Skeletal muscle cell (primary cell): ENCODE results near the gene LITAF.

GRCh38 chr16:11313123-11313757 is 32.0 kb upstream of the RMI2 start:
- RRBS = no CpG with 5 or more reads among the region's 7 CpGs

GRCh38 chr16:11359318-11359997 is 14.2 kb downstream of the RMI2 start:
- RRBS = no CpG with 5 or more reads among the region's 8 CpGs

DNA sequence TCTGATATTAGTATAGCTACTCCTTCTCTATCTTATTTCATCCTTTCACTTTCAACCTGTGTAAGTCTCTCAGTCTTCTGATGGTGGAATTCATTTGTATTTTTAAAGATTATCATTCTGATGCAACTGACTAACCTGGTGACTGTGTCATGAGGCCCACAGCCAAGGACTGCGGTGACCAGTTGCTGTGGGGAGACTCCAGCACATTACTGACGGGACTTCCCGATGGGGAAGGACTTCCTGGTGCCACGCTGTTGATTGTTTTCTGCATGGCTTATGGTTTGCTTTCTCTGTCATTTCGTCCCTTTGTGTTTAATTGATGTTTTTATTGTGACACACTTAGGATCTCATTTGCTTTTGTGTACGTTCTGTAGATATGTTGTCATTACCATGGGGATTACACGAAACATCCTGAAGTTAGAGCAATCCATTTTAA is 34.2 kb downstream of the RMI2 start:
- RRBS = no CpG with 5 or more reads among the region's 7 CpGs

- RRBS = no CpG with 5 or more reads among the region's 2 CpGs
These were observed 31.8 kb downstream of the ENSG00000188897 start for GRCh38 chr16:11495290-11495545.

DNA sequence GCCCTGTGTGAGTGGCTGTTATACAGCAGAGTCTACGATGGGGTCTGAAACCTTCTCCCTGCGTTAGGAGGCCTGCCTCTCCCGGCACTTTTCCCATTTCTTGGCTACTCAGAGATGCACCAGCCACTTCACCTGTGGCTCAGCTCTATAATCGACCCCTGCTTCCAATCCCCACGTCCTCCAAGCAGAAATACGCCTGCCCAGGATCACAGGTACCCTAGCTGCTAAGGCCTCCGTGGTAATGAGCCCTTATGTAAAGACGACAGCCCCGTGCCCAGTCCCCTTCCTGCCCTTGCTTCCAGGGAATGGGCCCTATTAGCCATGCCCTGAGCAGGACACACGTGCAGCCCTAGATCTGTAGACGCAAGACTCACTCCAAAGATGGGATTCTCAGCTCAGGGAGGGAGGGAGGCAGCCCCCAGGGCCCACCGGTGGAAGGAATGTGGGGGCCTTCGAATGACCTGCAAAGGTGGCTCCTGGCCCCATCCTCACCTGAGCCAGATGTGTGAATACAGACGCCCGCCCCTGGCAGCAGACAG is 11.7 kb upstream of the ENSG00000188897 start:
- RRBS = no CpG with 5 or more reads among the region's 15 CpGs

DNA sequence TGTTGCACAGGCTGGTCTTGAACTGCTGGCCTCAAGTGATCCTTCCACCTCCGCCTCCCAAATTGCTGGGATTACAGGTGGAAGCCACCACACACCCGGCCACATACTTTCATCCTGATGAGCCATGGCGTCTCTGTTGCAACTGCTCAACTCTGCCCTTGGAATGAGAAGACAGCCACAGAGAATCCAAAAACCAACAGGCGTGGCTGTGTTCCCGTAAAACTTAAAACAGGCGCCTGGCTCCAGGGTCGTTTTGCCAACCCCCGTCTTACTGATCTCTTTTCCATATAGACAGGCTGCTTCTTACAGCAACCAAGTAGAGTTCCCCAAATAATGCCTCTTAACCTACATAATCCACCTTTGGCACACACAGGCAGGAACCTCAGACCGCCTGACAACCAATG is 23.7 kb upstream of the ENSG00000188897 start:
- RRBS = no CpG with 5 or more reads among the region's 9 CpGs

- RRBS = no CpG with 5 or more reads among the region's 13 CpGs
These were observed 29.8 kb downstream of the LITAF start for GRCh38 chr16:11556594-11557703.

DNA sequence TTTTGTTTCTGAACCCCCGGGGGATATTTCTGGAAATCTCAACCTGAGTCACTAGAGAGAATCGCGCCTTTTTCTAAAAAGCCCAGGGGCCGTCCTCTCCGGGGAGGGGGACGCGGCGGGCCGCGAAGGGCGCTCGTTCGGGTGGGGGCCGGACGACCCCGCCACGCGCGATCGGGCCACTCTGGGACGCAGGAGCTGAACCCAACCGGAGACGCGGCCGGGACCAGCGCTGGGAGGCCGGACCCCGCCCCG is 339 bp downstream of the LITAF start:
- RRBS = 2% methylated on average over 20 of the region's 29 CpGs

DNA sequence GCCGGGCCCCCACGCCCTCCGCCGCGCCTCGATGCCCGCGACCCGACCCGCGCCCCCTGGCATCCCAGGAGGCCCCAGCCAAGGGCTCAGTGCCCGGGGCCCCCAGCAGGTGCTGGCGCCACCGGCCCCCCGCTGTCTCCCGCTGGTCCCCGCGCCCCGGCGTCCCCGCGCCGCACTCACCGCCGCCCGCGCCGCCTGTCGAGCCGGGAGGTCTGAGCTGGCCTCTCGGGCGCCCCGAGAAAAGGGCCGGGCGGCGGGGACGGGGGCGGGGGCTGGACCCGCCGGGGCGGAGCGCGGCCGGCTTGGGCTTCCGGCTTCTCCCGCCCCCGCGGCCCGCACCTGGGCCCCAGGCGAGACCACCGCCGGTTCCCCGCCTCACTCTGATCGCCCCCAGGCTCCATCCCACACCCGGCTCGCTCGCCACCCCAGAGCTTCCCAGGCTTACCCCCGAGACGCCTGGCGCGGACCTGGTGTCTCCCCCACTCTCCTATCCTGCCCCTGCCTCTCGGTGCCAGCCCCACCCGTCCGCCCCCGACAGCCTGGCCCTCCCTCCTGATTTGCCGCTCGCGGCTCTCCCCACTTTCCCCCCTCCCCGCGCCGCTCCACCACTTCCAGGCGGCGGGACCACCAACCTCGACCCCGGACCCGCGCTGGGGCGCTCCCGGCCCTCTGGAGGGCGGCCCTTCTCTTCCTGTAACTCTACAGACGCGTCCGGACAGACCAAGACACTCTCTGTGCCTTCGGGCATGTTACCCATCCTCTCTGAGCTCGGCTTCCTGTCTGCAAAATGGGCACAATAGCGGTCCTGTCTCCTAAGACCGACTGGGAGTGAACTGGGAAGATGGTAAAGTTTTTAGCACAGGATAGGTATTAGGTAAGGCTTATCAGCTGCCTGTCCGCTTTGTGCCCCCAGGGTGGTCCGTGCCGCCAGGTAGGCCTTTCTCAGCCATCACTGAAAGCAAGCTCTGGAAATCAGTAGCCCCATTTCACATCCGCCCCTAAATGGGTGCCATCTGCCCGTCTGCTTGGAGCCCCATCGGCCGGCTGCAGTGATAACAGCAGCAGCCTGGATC is at the start of gene LITAF:
LITAF (minus strand) TSS at position 214 of the 1,073 bp plus-strand sequence.
- RRBS = 2% methylated on average over 40 of the region's 94 CpGs

DNA sequence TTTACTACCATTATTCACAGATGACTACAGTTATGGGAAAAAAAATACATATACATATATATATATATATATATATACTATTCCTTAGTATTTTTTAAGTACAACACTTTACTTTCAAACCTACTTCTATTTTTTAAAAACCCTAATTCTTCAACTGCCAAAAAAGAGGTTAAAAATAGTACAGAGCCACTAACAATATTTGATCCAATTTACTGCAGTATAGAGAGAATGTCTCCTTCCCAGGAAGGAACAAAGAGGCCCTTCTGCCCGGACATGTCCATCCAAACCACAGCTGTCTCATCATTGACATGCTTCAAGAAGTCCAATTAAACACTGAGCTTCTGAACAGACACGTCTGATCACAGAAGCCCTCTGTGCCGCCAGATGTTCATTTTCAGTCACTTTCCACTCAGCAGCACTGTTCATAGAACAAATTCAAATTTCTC is 15.4 kb downstream of the ZC3H7A start:
- RRBS = no CpG with 5 or more reads among the region's 3 CpGs

GRCh38 chr16:11793482-11794265 is 3.4 kb downstream of the ZC3H7A start:
- RRBS = no CpG with 5 or more reads among the region's 7 CpGs

GRCh38 chr16:11871738-11872883 is 20.8 kb upstream of the RSL1D1 start:
- RRBS = no CpG with 5 or more reads among the region's 6 CpGs

DNA sequence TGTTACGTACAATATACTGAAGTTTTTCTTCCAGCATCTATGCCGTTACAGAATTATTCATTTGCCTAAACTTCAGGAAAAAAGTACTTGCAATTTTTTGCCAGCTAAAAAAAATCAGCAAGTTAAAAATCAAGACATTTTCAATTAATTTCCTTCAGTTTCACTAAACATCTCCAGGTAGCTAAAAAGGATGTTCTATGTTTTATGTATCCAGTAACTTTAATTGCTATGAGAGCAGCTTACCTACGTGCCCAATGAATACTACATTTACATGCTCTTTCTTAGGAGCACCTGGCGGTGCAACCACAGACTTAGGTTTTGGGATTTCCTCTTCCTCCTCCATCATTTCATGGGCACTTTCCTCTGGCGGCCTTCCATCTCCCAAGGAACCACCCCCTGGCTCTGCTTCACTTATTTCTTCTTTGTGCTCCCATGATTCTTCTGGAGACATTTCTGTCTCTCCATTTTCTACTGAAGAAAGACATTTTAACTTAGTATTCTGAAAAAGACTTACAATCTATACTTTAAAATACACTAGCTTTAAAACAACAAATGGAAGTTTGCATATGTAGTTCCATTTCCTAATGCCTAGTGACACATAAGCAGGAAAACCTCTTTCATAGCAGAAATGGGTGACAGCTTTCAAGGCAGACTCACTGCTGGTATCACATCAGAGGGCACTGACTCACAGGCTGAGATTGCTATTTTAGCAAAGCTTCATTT is 19.3 kb downstream of the GSPT1 start:
- RRBS = no CpG with 5 or more reads among the region's 5 CpGs

DNA sequence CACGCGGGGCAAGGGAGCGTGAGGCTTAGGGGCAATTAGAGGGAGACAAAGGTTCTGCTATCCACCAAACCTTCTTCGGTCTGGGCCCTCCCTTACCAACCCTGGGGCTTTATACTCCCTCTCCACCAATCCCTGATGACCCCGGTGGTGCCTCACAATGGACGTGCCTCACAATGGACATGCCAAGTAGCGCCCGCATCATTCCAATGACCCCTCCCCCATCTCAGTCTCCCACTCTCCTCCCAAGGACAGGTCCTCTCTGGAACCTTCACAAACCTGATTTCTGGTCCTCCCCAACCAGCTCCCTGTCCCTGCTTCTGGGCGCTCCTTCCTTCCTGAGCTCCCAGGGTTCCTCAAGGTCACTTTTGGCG is 298 bp downstream of the NPIPB2 start:
- RRBS = no CpG with 5 or more reads among the region's 10 CpGs

- RRBS = no CpG with 5 or more reads among the region's 11 CpGs
These were observed 1.1 kb downstream of the SNX29 start for GRCh38 chr16:11977449-11978145.

GRCh38 chr16:12038486-12039087 is 62.1 kb downstream of the SNX29 start:
- RRBS = no CpG with 5 or more reads among the region's 16 CpGs

DNA sequence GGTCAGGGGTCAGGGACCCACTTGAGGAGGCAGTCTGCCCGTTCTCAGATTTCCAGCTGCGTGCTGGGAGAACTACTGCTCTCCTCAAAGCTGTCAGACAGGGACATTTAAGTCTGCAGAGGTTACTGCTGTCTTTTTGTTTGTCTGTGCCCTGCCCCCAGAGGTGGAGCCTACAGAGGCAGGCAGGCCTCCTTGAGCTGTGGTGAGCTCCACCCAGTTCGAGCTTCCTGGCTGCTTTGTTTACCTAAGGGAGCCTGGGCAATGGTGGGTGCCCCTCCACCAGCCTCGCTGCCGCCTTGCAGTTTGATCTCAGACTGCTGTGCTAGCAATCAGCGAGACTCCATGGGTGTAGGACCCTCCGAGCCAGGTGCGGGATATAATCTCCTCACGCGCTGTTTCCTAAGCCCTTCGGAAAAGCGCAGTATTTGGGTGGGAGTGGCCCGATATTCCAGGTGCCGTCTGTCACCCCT is 99.1 kb downstream of the SNX29 start:
- RRBS = no CpG with 5 or more reads among the region's 14 CpGs

DNA sequence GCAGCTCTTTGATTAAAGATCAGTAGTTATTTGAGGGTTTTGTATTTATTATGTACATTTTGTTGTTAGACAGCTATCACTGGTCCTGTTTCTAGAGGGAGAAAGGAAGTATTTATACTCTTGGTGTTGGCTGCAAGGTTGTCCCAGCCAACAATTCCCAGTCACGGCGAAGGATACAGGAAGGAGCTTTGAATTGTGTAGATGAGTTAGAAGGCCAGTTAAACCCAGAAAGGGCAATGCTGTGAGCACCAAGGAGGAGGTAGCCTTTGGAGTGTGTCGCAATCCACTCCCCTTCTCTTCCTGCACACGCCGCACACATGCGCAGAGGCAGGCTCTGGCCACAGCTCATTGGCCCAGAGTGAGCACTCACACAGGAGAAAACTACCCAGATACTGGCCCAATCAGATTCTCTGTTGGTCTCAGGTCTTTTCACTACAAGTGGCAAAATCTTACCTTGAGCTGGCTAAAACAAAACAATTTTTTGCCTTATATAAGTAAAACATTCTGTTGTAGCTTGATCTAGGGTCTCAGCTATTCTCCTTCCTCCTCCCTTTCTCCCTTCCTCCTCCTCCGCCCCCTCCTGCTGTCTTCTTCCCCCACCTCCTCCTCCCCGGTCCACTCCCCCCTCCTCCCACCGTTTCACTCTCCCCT is 345.1 kb downstream of the CPPED1 start:
- RRBS = no CpG with 5 or more reads among the region's 9 CpGs

DNA sequence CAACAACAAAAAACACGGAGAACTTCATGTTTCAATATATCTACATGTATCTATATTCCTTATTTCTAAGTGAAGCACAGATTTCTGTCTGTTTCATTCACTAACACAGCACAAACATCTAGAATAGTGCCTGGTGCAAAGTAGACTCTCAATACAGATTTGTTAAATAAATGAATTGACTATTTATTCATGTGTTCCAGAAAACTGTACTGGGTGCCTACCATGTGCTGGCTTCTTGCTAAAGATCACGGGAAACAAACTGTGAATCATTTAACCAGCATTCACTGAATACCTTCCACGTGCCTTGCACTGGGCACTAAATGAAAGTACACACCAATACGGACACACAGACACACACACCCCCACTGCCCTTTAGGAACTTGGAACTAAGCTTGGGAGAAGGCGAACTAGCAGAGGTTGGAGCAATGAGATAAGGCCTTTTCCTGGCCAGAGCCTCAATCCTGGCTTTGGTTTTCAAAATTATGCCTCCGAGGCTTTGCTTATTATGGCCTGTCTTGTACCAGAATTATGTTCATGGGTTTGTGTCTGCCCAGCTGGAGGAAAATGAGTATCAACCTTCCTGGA is 32.5 kb downstream of the CPPED1 start:
- RRBS = no CpG with 5 or more reads among the region's 6 CpGs

GRCh38 chr16:12899663-12900110 is 1.7 kb upstream of the SHISA9 start:
- RRBS = no CpG with 5 or more reads among the region's 4 CpGs